Bronchus fibroblast of lung (primary cell): ENCODE results near the genes OR1L1, OR1L4 and RABGAP1.

DNA sequence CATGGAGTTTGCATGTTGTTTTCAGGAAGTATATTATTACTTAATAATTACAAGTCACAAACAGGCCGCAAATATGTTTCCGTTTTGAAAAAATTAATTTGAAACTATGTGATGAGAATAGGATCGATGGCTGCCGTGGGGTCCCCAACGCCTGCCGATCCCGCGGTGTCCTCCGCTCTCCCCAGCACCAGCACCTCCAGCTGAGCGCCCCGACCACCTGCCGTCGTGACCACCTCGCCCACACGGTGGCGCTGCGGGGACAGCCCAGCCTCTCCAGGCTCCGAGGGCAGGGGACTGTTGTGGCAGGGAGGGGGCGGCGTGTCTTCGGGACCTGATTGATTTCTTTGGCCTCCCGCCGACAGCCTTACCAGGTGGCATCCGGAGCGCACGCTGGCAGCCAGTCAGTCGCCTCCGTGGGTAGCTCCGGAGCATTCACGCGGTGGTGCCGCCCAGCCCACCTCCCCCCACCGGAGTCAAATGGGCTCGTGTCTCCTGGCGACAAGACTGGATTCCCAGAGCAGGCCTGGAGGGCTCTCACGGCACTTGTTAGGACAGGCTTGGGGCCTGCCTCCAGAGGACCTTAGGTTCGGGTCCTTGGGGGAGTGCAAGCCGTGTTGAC is 50.9 kb upstream of the GGTA1 start:
- RAMPAGE, long total RNA = no peak

DNA sequence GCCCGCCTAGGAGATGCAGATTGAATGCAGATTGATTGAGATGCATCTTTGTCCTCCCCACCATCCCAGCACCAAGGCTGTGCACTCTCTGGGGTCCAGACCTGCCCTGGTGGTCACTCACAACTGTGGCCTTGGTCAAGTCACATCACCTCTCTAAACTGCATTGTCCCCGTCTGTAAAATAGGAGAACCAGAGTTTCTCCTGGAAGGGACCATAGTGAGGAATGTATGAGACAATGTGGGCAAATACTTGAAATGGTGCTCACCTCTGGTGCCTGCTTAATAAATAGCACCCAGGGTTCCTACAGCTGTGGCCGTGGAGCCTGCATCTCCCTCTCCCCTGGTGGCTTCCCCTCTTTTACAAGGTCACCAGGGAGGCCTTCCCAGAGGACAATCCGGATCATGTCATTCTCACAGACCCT is 66.1 kb upstream of the GGTA1 start:
- RAMPAGE, long total RNA = no peak

DNA sequence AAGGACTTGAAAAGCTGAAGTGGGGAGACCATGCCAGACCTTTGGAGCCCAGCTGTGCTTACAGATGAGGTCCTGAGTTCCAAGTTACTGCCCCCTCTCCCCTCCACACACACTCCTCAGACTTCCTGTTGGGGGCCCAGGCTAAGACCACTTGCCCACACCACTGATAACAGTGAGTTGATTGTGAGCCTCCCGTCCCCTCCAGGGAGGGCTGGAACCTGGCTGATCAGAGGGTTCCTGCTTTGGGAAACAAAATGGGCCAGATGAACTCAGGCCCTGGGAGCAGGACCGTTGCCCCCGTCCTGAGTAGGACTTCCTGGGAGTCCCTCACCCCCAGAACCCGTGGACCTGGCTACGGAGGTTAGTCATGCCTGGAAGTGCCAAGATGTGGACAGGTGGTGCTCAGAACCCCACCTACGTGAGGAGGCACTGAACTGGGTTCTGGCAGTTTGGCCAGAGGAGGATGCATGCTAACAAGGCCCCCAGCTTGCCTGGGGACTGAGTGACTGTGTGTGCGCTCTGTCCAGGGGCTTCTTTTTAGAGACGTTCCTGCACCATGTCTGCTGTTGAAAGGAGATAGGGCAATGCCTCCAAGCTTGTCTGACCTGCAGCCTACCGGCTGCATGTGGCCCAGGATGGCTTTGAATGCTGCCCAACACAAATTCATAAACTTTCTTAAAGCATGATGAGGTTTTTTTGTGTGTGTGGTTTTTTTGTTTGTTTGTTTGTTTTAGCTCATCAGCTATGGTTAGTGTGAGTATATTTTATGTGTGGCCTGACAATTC is 1.9 kb upstream of the DAB2IP start:
- RAMPAGE, long total RNA = no peak

- RAMPAGE, long total RNA = no peak
Measured at GRCh38 chr9:121662559-121663350, 11.3 kb downstream of the DAB2IP start.

DNA sequence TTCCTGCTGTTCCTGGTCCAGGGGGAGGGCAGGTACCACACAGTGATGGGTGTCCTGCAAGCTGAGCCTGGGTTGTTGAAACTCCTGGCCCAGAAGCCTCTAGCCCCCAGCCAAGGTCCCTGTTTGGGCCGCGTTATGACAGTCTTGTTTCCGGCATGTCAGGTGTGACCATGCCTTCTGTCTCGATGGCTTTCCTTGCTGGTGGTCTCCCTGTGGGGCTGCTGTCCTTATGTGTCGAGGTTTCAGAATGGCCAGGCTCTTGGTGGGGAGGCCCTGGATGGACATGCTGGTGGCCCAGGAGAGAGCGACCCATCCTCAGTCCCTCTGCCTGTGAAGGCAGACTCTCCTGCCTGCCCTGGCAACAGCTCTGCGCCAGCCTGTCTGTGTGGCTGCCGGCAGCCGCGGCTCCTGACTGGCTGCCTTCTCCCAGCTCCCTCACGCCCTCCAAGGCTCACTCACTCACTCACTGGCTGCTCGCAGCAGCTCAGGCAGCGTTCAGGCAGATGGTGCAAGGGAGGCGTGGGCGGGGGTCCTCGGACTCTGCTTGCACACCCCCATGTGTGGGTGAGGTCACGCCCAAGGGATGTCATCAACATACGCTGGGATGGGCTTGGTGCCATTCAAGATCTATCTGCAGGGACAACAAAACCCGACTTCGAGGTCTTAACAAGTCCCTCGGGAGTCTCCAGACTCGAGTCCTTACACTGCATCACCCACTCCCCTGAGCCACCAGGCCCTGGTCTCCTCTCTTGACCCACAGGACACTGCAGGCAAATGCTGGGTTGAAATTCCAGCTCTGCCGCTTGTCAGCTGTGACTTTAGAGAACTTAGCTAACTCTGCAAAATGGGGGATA is 66.6 kb downstream of the DAB2IP start:
- RAMPAGE, long total RNA = no peak

- RAMPAGE, long total RNA = no peak
Measured at GRCh38 chr9:121748440-121749475, 97.3 kb downstream of the DAB2IP start.

DNA sequence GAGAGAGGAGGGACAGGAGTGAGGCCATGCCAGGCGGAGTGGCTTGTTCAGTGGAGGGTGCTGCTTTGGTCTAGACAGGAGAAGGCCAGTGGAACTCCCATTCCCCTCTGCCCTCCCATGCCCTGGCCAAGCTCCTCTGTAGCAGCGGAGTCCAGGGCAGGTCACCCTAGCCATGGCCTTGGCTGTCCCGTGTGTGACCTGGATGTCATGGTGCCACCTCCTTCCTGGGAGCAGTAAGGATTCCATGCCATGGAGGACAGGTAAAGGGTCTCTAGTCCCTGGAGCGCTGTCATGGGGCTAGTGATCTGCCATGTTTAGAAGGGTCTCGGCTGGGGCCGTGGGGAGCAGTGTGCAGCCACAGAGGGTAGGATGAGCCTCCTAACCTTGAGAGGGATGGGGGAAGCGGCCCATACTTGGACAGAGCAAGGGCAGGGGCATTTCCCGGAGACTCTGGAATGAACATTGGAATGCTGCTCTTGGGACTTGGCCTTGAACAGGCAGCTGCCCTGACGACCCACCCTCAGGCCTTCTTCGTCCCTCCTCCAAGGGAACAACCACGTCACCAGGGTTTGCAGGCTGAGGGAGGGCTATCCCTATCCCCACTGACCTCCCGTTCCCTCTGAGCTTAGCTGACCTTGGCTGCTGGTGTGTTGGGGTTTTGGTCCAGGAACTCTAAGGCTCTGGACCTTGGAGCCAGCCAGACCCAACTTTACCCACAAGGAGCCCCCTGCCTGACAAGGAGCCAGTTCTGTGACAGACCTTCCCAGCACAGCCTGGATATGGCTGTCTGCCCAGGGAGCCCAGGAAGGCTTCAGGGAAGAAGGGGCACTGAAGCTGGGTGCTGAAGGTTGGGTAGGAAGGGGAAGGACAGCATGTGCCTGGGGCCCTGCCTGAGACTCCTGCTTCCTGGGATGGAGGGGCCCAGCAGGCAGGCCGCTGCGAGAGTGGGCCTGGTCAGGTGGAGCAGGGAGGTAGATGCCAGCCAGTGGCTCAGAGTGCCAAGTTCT is 100.6 kb downstream of the DAB2IP start:
- RAMPAGE, long total RNA = no peak

- RAMPAGE, long total RNA = no peak
Measured at GRCh38 chr9:121771755-121772282, 120.4 kb downstream of the DAB2IP start.

DNA sequence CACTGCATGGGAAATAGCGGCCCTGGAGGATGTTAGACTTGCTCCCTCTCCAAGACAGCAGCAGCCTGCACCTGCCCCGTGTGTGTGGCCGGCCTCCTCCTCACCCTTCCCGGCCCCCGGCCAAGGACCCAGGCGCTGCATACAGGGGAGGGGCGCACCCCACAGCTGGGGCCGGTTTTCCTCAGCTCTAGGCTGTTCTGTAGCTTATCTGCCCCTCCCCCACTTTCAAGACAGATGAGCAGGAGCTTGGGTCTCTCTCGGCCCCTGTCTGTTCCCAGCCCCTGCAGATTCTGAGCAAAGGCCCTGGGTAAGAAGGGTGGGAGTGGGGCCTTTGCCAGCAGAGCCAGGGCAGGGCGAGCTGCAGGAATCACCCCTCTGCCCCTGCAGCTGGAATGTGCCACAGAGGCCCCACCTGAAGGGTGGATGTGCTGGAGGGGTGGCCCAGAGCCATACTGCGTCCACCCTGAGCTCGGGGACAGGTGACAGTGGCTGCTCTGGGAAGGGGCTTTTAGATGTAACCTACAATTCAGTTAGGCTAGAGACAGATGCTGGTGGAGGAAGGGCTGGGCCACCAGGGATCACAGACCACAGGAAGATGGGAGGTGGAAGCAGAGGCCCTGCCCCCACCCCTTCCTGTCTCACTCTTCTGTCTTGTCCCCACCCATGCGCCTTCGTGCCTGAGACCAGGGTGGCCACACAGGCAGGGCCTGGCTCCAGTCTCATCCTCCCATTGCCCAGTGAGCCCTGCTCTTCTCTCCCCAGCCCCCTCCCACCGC is 132.4 kb downstream of the DAB2IP start:
- RAMPAGE, long total RNA = no peak

- RAMPAGE, long total RNA = no peak
Measured at GRCh38 chr9:122001249-122001485, 91.9 kb downstream of the TTLL11 start.

DNA sequence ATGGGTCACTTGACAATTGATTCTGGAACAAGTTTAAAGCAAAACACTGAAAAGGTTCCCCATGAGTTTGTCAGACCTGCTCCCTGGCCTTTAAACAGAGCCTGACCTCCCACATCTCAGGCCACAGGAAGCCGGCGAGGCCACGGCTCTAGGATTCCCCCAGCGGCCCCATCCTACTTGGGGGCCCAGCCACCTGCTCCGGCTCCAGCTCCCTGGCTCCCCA is 62.0 kb downstream of the TTLL11 start:
- RAMPAGE, long total RNA = no peak

GRCh38 chr9:122091851-122092168 is 1.3 kb downstream of the TTLL11 start:
- RAMPAGE, long total RNA = no peak

- RAMPAGE, long total RNA = no peak
Measured at GRCh38 chr9:122463806-122464868, 13.6 kb downstream of the OR1J1 start.

DNA sequence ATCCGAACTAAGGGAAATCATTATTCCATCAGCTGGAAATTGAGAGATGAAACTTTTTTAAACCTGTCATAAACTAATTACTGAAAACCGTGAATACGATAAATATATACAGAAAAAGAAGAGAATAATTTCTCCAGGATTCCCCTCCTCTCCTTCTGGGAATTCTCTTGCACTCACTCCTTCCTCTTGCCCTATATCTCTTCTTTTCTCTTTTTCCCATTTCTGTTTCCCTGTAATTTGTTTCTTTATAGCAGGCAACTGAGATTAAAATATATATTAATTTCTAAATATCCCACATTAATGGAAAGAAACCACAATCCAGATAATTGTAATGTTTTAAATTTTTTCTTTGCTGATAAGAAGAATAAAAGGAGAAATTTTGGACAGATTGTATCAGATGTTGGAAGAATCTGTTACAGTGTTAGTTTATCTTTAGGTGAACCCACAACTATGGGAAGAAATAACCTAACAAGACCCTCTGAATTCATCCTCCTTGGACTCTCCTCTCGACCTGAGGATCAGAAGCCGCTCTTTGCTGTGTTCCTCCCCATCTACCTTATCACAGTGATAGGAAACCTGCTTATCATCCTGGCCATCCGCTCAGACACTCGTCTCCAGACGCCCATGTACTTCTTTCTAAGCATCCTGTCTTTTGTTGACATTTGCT is at the start of gene OR1L1:
OR1L1 (plus strand) TSS at position 451 of the 667 bp plus-strand sequence.
- RAMPAGE, long total RNA = no peak

DNA sequence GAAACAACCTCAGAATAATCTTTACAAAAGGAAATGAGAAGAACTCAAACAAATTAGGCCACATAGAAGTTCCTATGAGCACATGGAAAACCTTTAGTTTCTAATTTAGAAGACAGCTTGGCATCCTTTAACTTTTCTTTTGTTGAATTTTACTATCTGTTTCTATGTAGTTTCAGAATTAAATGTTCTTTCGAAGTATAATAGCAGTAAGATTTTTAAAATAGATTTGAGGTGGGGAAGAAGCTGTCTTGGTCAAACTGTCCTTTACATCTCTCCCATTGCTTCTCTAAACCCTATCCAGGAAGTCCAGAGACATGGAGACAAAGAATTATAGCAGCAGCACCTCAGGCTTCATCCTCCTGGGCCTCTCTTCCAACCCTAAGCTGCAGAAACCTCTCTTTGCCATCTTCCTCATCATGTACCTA is at the start of gene OR1L4:
OR1L4 (plus strand) TSS at position 315 of the 425 bp plus-strand sequence.
- RAMPAGE, long total RNA = no peak

DNA sequence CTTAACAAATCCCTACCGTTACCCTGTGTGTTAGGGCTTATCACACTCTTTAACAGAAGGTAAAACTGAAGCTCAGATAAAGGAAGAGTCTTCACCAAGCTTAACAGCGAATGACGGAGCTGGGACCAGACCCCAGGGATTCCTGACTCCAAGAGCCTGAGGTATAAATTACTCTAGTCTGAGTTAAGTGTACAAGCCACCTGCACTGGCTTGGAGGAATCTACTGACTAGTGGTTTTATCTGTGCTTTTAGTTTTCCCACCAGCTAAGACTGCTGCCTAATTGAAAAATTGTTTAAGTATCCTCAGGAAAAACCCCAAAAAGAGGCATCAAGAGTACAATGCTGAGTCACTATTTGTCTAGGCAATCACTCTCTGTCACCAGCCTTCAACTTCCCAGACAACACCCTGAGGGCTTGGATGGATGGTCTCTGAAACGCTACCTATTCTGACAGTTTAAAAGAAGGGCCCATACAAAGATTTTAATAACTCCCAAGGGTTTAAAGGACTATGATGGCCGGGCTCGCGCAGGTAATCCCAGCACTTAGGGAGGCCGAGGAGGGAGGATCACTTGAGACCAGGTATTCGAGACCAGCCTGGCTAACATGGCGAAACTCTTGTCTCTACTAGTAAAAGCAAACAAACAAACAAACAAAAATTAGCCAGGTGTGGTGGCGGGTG is 1.3 kb downstream of the PDCL start:
- RAMPAGE, long total RNA = no peak

DNA sequence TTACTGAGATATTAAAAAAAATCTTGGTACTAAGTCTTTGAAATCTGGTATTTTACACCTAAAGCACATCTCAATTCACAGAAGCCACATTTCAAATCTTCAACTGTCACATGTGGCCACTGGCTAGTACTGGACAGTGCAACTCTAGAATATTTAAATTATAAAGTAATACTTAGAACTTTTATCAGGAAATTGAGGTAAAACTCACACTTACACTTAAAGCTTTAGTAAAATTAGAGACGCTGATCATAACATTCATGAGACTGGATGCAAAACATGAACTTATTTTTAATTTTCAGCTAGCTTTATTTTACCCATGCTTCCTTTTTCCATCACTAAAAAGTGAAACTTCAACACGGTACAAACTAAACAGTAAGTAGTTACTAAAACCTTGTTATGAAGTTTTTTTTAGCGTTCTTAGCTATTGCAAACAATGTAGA is 2.2 kb downstream of the RC3H2 start:
- RAMPAGE, long total RNA = no peak

DNA sequence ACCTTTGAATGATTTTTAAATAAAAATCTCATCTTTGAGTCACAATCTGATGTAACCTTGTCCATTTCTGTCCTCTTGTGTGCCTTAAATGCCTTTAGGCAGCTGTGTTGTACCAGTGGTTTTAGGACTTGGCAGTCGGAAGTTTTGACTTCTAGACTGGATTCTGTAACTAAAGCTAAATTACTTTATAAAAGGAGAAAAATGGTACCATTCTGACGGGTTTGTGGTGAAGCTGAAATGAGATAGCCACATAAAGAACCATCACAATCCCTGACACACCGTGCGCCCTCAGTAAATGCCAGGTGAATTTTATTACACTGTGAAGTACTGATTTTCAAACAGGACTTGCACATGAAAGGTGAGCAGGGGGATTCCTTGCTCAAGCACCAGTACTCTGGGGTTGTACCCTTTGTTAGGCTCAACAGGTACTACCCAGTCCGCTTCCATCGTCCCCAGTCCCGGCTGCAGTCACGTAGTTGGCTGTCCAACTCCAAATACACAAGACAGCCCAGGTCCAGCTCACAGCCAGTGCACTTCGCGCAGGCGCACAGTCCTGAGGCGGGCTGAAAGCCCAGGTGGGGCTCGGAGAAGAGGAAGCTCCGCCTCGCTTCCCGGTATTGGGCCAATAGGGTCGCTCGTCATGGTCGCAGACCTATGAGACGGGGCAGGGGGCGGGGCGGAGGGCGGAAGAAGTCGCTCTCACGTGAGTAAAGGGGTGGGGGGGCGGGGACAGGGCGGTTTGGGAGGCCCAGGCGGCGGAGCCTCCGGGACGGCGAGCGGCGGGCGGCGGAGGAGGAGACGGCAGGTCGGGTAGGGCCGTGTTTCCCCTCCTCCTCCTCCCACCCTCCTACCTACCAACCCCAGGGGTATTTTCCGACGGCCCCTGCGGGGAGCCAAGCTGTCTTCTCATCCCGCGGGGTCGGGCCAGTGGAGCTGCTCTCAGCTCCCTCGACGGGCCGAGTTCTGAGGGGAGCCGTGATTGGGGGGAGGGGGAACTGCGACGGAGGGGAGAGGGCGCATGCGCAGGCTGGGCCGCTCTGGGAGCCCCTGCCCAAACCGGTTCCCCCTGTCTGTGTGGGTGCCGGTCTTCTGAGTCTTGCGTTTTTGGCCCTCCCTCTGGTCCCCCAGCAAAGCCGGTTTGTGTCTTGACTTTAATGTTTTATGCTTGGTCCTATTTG is at the start of gene RABGAP1:
RABGAP1 (plus strand) TSS at position 737 of the 1,178 bp plus-strand sequence.
- RAMPAGE, long total RNA = no peak

DNA sequence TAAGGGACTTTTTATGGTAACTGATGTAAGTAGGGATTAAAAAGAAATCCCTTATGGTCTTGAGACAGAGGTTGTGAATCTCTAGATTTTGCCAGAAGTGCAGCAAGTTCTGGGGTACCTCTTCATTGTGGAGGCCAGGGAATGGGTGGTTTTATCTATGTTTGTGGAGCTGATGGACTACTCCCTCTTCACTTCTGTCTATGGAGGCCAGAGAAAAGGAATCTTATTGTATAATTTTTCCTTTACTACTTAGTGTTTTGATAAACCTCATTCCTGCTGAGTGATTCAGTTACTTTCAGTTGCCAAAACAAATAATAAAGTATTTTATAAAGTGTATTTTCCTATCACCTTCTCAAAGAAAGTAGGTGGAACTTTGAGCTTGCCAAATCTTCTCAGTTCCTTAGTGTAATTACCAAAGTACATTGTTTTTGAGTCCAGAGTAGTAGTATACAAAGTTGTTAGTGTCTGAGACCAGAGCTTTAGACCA is 13.3 kb downstream of the RABGAP1 start:
- RAMPAGE, long total RNA = no peak

DNA sequence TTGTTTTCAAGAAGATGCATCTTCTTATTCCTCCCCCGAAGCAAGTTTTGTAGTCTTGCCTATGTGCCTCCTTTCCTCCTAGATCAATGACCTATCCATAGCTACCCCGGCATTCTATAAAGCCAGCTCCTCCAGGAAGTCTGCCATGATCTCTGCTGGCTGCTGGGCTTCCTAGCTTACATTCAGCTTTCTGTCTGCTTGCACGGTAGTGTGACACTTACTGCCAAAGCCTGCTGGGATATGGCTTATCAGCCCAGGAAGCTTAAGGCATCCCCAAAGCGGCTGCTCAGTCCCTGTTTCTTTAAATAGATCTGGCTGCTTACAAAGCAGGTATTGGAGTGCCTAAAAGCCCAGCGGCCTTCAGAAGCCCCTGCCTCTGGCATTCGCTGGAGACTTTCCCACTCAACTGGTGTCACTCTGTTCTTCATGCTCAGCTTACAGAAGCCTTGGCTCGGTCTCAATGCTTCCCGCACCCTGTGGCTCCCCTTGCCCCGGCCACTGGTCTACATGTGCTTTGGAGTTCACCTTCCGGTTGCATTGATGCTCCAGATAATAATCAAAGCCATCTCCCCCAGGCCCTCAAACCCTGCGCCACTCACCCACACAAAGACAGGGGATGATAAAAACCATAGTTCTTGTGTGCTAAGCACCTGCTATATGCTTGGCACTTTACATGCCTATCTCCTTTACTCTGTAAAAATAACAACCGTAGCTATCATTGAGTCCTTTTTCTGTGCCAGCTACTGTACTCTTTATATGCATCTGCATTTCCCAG is 31.3 kb upstream of the STRBP start:
- RAMPAGE, long total RNA = no peak